Mammary epithelial cell (primary cell): Measurements from ENCODE around the genes PORCN, GATA1 and PQBP1.

DNA sequence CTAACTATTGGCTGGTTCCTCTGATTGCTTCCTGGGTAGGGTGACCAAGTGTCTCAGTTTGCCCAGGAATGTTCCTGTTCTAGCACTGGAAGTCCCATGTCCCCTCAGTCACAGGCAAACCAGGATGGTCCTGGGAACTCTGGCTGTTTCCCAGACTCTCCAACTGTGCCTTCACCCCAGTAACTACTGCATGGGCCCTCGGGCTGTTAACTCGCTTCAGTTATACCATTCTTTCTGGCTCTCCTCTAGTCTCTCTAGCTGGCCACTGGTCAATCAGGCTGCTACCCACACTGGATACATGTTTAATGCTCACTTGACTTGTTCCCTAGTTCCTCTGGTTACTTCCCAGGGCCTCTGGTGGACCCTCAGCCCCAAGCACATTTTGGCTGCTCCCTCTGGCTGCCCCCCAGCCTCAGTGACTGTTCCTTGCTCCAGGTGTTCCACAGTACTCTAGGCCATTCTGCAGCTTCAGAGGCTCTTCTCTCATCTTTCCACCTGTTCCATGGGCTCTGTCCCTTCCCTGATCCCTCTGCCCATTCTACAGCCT, 19.6 kb downstream of the ZNF41 start:
- CAGE, long polyA plus RNA, result no peak
- RRBS, result no CpG with 5 or more reads among the region's 2 CpGs

GRCh38 chrX:47584988-47585928, 3.0 kb downstream of the TIMP1 start:
- CAGE, long polyA plus RNA, result no peak
- RRBS, result 66% methylated on average over 3 of the region's 28 CpGs

DNA sequence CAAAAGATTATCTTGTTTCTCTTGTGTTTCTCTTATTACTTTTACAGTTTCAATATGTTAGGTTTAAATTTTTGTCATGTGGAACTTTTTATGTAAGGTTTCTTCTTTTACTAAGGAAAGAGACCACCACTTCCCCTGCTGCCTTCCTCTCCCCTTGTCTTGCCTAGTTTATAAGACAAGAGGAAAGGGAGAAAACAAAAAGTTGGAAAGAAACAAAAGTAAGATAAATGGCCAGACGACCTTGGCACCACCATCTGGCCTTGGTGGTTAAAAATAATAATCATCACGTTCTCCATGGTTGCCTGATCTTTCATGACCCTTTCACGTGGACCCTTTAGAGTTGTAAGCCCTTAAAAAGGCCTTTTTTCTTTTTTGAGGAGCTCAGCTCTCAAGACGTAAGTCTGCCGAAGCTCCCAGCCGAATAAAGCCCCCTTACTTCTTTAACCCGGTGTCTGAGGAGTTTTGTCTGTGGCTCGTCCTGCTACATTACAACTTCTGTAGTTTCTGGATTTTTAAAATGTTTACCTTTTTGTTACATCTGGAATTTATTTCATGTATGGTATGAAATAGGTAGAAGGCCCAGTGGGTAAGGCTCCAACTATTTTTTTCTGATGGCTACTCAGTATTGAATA, 18.4 kb downstream of the ZNF630 start:
- CAGE, long polyA plus RNA, result no peak
- RRBS, result no CpG with 5 or more reads among the region's 8 CpGs

- CAGE, long polyA plus RNA, result no peak
- RRBS, result no CpG with 5 or more reads among the region's 9 CpGs
Observed at GRCh38 chrX:48278870-48279201, 23.6 kb downstream of the SSX1 start.

- CAGE, long polyA plus RNA, result no peak
- RRBS, result 20% methylated on average over 25 of the region's 50 CpGs
Observed at GRCh38 chrX:48508750-48509258, at the start of gene PORCN. Gene PORCN (plus strand): TSS chrX:48508992.

- CAGE, long polyA plus RNA, result no peak
- RRBS, result no CpG with 5 or more reads among the region's 4 CpGs
Observed at GRCh38 chrX:48520089-48520605, 1.5 kb upstream of the EBP start.

GRCh38 chrX:48523435-48524080, 1.9 kb downstream of the EBP start:
- CAGE, long polyA plus RNA, result no peak
- RRBS, result no CpG with 5 or more reads among the region's 20 CpGs

- CAGE, long polyA plus RNA, result no peak
- RRBS, result no CpG with 5 or more reads among the region's 5 CpGs
Observed at GRCh38 chrX:48625747-48625967, 28.4 kb downstream of the WDR13 start.

- CAGE, long polyA plus RNA, result no peak
- RRBS, result 19% methylated on average over 10 of the region's 45 CpGs
Observed at GRCh38 chrX:48675881-48676515, 7.6 kb upstream of the WAS start.

DNA sequence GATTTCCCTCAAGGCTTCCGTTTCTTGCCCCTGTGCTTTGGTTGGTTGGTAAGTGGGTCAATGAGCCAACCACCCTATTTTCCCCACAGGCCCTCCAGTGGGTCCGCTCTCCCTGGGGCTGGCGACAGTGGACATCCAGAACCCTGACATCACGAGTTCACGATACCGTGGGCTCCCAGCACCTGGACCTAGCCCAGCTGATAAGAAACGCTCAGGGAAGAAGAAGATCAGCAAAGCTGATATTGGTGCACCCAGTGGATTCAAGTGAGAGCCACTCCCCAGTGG, 3.0 kb downstream of the WAS start:
- CAGE, long polyA plus RNA, result no peak
- RRBS, result no CpG with 5 or more reads among the region's 7 CpGs

- CAGE, long polyA plus RNA, result no peak
- RRBS, result 14% methylated on average over 14 of the region's 65 CpGs
Observed at GRCh38 chrX:48696858-48697686, 538 bp downstream of the SUV39H1 start.

DNA sequence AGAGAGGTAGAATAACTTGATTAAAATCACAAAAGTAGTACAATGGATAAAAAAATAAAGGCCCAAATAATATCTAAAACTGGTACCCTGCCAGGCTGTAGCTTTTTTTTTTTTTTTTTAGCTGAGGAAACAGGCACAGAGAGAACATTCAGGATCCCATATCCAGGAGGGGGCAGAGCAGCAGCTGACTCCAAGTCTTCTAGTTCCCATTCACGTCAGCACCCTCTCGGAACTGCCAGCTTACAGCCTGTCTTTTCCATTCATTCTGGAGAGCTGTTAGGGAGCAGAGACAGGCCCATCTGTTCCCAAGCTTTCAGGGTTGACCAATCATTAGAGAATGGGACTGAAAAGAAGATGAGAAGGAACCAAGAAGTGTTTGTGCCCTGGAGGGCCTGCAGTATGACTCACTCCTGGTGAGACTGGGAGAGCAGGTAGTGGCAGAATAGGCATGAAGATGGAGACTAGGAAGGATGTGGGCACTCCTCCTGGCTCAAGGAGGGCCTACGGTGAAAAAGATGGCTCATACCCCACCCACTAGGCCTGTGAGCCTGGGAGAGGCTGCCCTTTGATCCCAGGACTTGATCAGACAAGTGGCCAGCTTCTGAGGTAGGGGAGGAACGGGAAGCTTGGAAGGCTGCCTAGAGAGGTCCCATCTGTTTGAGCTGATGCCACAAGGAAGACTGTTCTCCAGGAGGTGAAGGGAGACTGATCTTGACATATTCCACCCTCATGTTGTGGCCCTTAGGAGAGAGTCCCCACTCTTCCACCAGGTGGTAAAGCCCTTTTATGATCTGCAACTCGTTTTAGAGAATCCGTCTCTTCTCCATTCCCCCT, 7.6 kb downstream of the SUV39H1 start:
- CAGE, long polyA plus RNA, result no peak
- RRBS, result no CpG with 5 or more reads among the region's 6 CpGs

GRCh38 chrX:48785616-48786957, at the start of gene GATA1:
Gene GATA1 (plus strand): TSS chrX:48786590.
- CAGE, long polyA plus RNA, result no peak
- RRBS, result no CpG with 5 or more reads among the region's 26 CpGs

DNA sequence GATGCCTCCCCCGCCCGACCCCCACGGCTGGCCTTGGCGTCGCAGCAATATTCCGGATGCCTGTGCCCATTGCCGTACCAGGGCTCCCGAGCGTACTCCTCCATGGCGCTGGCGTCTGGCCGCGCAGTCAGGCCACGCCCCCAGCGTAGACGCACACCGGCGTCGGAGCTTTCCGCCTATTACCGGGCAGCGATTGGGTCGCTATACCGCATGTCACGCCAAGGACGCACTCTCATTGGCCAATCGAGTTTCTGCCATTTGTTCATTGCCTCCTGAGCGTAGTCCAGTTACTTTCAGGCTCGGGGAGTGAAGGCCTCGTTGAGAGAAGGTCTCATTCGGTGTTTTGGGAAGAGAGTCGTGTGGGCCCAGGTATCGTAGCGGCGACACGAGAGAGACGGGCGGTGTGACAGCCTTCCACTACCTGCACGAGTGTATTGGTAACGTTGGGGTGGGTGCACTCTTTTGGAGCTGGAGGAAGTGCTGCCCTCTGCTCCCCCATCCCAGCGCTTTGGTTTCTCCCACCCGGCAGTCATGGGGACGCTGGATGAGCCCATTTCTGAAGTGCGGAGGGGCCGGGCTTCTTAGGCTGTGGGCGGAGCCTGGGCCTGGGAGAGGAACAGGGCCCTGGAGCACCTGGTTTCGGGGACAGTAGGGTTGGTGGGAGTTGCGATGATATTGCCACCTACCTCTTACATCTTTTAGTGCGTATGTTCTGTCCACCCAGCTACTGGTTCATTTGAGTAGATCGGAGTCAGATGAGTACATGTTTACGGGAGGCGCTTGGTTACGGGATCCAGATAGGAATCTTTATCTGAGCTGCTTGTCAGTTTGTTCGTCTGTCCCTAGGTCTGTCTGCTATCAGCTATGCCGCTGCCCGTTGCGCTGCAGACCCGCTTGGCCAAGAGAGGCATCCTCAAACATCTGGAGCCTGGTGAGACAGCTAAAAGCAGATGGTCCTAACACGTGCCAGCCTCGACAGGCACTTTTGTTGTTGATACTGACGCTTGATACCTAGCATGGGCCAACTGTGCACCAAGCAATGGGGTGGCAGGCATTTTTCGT, at the start of gene PQBP1:
Gene PQBP1 (plus strand): TSS at position 285 of the 1,062 bp plus-strand sequence.
- CAGE, long polyA plus RNA, result no peak
- RRBS, result 34% methylated on average over 9 of the region's 62 CpGs

DNA sequence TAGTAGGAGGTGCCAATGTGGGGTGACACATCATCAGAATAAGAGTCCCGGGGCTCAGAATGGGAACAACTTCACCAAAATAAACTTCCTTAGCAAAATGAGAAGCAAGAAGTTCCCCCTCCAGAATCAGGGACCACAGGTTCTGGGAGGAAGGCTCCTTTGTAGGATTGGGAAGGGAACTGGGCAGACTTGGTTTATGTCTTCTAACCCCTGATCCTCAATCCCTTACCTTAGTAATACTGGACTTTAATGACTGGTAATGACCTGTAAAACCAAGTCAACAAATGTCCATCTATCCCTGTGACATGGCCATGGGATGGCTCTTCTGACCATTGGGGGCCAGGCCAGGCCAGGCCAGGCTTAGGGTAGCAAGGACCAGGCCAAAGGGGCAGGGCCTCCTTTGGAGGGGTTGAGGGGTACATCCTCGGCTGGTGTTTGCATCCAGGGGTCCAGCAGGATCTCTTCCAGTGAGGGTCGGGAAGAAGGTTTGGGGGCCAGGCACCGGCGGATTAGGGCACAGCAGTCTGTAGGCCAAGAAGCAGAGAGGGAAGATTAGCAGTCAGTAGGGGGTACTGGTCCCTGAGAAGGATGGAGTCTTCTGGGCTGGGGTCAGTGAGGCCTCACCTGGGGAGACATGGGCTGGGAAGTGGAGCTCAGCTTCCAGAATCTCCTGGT, 2.5 kb upstream of the SLC35A2 start:
- CAGE, long polyA plus RNA, result no peak
- RRBS, result no CpG with 5 or more reads among the region's 5 CpGs

GRCh38 chrX:48922752-48923571, 4.1 kb upstream of the PIM2 start:
- CAGE, long polyA plus RNA, result no peak
- RRBS, result no CpG with 5 or more reads among the region's 12 CpGs

- CAGE, long polyA plus RNA, result no peak
- RRBS, result no CpG with 5 or more reads among the region's 3 CpGs
Observed at GRCh38 chrX:48924284-48924596, 5.4 kb upstream of the PIM2 start.

DNA sequence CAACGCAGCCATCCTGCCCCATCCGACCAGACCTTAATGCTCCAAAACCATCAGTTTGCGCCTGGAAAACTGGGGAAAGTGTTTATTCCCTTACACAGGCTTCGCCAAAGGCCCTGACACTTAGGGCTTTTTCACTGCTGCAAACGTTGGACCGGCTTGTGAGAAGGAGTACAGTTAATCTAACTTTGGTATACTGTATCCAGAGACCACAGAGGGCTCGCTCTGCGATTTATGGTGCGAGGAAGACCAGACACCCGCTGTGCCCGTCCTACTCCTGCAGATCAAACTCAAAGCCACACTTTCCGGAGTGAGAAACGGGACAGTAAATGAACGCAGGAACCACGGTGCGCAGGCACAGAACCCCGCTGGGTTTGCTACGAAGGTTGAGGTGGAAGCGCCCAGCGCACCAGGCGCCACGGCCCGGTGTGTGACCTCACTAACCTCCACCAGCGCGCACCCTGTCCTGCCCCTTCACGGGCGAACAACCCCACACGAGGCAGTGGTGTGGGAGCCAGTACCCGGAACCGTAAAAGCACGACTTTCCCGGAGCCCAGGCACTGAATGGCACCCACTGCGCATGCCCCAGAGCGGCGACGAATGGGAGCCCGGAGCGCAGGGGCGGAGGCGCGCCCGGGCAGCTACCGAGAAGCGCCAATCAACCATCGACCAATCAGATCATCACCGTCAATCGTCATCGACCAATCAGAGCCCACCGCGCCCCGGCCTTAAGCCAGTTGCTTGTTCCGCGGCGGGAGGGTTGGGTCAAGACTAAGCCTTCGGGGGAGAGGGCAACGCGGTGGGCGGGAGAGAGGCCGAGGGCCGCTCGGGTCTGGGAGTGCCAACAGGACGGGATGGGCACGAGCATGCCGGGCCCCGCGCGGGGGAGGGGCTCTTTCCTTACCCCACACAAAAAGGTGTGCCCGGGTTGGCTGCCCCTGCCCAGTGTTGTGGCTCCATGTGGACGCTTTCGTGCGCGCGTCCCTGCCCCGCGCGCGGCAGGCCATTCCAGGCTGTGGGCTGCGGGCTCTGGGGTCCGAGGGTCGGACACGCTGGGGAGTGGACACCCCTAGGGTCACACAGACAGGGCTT, 21.3 kb upstream of the WDR45 start:
- CAGE, long polyA plus RNA, result no peak
- RRBS, result 33% methylated on average over 21 of the region's 81 CpGs

GRCh38 chrX:49141645-49142526, 18.4 kb upstream of the GPKOW start:
- CAGE, long polyA plus RNA, result no peak
- RRBS, result no CpG with 5 or more reads among the region's 11 CpGs

DNA sequence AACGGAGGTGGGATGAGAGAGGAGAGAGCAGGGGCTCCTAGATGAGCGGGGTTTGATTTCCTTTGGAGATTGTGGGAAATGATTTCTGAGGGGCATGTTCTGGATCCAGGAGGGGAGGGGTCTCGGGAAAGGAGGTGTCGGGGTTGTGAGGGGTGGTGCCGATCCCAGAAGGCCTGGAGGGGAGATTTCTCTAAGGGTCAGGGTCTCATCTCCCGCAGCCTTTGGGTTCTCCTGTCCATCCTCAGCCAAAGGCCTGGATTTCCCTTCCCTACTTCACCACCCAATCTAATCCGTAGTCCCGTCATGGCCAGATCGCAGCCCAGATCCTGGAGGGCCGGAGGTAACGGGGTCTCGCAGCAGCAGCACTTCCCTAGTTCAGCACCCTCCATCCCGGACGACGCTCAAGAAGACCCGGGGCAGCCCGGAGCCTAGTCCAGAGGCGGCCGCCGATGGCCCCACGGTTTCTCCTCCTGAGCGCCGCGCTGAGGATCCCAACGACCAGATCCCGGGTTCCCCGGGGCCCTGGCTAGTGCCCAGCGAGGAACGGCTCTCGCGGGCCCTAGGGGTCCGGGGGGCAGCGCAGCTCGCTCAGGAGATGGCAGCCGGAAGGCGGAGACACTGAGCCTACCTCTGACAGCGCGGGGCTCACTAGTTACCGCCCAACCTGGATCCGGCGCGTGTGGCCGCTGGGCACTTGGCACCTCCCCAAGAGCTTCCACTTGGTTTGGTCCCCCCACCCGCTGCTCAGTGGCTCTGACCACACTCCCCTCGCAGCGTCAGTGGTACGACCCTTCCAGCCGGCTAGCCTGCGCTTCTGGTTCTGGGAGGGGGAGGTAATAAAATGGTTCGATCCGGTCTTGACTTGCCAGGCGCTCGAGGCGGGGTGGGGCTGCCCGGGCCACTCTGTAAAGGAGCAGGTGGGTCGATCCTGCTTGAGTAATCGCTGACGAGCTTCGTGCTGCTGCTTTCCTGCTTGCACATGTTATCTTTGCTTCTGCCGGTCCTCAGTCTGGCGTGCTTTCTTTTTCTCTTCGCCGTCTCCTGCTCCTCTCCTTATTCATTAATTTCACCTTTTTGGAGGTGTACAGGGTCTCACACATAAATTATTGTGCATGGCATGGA, 3.6 kb downstream of the MAGIX start:
- CAGE, long polyA plus RNA, result no peak
- RRBS, result 24% methylated on average over 32 of the region's 63 CpGs